Cardiac septum (tissue), 1 donor: ENCODE results near the genes FMO4, MYOC and METTL13.

GRCh38 chr1:169107028-169107434, 541 bp downstream of the ATP1B1 start:
- PRO-cap: no peak

- PRO-cap: no peak
These were observed 5.8 kb downstream of the CCDC181 start for GRCh38 chr1:169421293-169422062.

DNA sequence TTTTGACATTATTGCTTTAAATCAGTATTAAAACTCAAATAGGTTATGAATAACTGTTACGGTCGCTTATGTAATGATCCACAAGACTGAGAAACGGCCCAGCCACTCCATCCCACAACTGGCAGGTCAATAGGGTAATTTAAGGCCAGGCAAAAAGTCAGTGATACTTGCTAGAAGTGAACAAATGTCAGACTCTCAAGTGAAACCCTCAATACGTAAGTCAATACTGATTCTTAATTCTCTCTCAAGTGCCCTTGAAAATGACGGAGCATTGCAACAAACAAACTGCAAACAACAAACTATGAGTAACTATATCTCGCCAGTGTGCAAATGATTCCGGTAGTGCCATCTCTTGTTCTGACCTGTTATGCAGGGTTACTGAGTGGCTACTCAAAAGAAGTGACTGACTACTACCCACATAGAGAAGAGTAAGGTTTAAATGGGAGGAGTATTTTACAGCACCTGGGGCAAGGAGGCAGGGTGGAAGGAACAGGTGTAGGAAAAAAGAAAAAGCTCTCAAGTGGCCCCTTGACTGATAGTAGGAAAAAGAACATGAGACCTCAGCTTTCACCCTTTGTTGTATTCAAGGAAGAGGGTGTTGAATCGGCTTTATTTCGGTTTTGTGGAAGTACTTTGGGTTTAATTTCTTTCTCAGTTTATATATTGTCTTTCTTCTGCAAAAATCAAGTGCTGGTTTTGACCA, 1.6 kb downstream of the SLC19A2 start:
- PRO-cap: no peak

- PRO-cap: bidirectional peak, plus-strand start at chr1:169624457, minus-strand start at chr1:169624214
These were observed 5.9 kb downstream of the SELP start for GRCh38 chr1:169624018-169624525.

- PRO-cap: no peak
These were observed 30.9 kb downstream of the SELL start for GRCh38 chr1:169680259-169681148.

DNA sequence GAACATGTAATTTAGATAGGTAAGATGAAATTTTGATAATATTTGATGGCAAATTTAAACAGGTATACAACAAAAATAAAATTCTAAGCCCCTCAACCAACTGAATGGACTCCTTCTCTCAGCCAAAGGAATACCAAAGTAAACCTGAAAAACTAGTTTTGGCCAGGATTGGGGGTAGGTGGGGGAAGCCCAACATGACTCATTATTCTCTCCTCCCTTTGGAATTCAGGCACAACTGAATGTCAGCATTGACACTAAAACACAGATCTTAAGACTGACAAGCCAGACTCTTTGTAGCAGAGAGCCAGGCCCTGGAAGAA, 13.4 kb downstream of the METTL18 start:
- PRO-cap: no peak

GRCh38 chr1:169795776-169796173, 935 bp downstream of the C1orf112 start:
- PRO-cap: no peak

DNA sequence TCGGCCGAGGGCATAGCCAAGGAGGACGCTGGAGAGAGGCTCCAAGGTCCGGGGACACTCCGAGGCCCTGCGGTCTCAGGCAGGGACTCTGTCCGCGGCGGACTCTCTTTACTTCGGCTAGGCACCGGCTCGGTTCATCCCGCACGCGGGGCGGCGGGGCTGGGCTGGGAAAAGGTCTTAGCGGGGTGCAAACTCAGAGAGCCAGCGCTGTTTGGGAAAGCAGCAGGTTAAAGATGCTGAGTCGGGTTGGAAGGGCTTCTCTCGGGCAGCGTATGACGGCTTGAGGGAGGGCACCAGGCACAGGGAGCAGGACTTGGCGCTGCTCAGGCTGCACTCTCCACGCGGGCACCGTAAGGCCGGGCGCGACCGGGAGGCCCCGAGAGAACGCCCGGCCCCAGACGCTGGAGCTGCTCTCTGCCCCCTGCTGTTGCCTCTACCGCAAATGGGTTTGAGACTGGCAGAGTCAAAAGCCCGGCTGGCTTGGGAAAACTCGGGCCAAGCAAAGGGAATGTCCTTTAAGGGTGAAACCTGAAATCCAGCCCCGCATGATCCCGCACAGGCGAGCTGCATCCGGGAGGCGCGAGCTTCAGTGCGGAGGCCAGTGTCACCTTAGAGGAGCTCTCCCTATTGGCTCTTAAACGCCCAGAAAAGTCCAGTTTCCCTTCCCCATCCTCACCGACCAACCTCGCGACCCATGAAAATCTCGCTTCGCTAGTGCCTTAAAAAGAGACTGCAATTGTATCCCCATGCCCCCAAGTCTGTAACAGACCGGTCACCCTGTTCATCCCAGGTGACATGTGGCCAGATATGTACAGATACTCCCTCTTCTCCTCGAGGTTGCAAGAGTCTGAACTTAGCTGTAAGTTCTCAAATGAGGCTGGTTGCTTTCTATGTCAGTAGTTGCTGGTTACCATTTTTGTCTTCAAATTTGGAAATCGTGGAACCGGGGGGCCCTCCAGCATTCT, 988 bp downstream of the PRRX1 start:
- PRO-cap: unidirectional peak, minus-strand start at position 311 of the sequence; bidirectional peak, plus-strand start at position 333 of the sequence, minus-strand start at position 311 of the sequence; unidirectional peak, minus-strand start at position 416 of the sequence; unidirectional peak, minus-strand start at position 587 of the sequence; unidirectional peak, minus-strand start at position 611 of the sequence

GRCh38 chr1:170693081-170693676, 29.2 kb downstream of the PRRX1 start:
- PRO-cap: bidirectional peak, plus-strand start at chr1:170693480, minus-strand start at chr1:170693339

DNA sequence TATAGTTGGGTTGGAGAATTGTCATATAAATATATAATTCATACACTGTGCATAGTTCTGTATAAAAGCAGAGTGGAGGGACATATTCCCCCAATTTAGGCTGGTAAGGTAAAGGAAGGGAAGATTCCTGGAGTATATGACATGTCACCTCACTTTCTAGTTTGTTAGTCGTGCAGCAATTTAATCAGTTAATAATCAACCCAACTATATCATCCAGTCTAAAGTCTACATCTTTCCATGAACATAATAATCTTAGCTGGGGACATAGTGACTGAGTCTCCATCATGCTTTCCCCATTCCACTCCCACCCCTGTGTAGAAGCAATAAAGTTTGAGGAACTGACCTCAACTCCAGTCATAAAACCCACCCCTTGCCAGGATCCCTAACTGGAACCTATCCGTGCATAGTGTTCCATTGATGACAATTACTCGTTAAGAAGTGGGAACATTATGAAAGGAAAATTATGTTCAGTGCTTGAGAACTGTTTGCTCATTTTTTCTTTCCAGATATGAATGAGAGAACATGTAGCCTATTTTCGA, 48.9 kb upstream of the MROH9 start:
- PRO-cap: no peak

DNA sequence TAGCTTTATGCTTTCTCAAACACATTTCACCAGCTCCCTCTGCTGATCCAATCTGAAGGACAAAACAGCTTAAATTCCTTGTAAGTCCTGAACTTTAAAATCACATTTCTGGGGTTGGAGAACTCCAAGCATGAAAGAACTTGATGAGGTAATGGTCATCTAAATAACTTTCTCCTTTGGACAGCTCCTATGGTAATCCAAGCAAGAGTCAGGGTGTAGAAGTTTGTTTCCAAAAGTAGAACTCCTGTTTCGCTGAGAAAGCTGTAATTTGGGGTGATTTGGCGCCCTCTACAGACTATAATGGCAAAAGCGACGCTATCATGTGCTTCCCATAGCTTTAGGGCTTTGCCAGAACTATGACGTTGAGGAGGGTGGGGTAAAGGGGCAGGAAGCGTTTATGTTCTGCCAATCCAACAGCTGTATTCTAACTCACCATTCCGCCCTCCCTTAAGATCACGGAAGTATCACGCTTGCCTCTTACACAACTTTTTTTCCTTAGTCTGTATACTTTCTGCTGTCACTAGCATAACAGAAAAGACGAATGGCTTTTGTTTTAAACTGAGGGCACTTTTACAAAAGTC, at the start of gene FMO4:
FMO4 (plus strand) TSS at position 480 of the 581 bp plus-strand sequence.
- PRO-cap: bidirectional peak, plus-strand start at position 408 of the sequence, minus-strand start at position 89 of the sequence

GRCh38 chr1:171373459-171374211, 59.7 kb downstream of the FMO4 start:
- PRO-cap: no peak

- PRO-cap: no peak
These were observed 50.4 kb upstream of the PRRC2C start for GRCh38 chr1:171434519-171435682.

DNA sequence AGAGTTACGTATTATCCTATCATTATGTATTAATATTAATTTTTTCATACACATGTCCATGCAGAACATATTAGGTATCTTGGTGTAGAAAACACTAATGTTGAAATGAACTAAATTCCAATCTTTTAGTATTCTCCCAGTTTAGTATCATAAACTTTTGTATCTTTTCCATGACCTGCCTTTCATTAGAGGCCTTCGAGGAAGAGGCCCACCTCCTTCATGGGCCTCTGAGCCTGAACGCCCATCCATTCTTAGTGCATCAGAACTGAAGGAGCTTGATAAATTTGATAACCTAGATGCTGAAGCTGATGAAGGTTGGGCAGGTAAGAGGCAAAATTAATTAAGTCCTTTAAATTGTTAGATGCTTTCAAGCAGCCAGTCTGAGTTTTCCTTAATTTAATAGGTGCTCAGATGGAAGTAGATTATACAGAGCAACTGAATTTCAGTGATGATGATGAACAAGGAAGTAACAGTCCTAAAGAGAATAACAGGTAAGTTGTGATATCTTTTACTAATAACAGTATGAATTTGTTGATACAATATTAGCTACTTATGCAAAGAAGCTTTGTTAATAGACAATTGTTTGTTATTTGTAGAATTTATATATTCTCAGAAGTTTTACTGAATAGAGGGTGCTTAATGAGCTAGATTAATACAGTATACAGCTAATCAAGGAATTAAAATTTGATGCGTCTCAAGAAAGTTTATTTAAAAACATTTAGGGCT, 37.9 kb downstream of the PRRC2C start:
- PRO-cap: no peak

DNA sequence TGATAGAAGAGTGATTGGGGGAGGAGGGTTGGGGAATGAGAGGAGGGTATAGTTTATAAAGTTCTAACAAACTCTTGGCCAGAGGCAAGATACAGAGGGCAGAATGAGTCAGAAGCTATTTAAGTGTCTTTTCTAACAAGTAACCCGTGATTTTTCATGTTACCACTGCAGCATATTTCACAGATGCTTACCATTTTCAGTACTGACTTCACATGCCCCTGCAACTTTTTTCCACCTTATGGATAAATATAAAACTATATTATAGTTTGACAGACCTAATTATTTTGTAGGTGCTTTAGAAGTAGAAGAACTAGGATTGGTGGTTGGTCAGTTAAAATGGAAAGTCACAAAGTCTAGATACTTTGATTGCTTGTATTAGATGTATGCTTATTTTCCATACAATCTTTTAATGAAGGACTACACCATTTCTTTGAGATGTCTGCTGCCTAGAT, 26.5 kb upstream of the MYOCOS start:
- PRO-cap: unidirectional peak, plus-strand start at position 193 of the sequence

- PRO-cap: no peak
These were observed 7.4 kb downstream of the MYOC start for GRCh38 chr1:171644886-171645663.

- PRO-cap: no peak
These were observed at the start of gene MYOC for GRCh38 chr1:171652503-171652964. Gene MYOC (minus strand): TSS chr1:171652688.

DNA sequence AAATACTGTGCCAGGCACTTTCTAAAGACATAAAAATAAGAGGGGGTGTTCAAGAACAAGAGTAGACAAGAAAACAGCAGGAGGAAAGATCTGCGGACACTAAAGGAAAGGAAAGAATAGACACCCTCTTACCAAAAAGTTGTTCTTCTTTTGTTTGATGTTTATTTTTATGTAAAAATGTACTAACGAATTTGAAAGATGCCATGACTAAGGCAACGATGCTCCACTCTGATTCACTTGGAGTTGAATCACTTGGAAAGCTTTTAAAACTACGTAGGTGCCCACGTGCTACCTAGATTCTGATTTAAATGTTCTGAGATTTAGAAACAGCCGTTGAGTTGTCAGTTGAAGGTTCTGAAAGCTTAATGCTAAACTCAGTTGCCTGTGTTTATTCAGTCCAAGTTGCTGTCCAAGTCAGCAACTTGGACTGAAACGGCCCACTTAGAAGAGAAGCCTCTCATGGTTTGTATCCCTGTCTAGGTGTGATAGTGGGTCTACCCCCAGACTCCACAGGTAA, 1.2 kb upstream of the VAMP4 start:
- PRO-cap: bidirectional peak, plus-strand start at position 333 of the sequence, minus-strand start at position 239 of the sequence

DNA sequence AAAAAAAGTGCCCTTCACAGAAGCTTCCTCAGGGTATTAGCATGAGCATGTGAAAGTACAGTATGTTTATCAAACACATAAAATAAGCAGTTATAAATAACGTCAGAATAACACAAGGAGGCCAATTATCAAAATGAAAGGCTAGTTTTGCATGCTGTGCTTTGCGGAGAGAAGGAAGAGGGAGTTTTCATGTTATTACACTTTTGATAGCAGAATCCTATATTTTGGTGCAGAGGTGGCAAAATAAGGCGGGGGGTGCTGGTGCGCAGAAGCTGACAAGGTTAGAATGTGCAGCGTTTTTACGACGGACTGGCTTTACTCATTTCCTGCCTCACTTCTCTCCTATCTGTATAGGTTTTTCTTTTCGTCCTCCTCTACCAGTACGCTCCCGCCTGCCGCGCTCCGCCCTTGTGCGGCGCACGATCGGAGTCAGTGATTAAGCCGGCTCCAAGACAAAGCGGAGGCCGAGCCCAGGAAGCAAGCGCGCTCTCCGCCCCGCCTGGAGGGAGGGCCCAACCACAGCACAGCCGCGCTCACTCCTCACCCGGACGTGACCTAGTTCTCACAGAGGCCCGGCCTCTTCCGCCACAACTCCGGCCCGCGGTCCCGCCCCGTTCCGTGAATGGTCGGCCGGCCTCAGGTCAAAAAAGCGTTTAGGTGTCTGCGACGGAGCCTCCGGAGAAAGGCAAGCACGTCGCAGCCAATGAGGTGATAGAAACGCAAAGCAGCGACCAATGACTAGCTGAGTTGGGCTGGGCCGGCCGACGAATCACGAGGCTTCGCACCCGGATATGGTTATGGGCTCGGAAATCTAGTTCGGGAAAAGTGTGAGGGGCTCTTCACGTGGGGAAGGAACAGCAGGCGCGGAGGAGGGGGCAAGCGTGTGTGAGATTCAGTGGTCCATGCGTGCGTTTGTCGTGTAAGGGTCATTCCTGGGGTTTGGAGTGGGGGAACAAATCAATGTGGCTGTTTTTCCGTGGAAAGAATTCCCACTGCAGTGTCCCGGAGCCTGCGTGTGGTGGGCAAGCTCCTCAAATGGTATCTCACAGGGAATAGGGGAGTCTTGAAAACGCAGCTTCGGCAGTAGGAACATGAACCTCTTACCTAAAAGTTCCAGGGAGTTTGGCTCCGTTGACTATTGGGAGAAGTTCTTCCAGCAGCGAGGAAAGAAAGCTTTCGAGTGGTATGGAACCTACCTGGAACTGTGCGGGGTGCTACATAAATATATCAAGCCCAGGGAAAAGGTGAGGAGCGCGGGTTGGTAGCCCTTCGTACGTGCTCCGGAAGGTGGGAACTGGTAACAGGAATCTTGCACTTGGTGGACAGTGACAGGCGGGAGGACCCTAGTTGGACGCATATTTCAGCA, at the start of gene METTL13:
METTL13 (plus strand) TSS at position 784 of the 1,366 bp plus-strand sequence.
- PRO-cap: bidirectional peak, plus-strand start at position 819 of the sequence, minus-strand start at position 410 of the sequence

DNA sequence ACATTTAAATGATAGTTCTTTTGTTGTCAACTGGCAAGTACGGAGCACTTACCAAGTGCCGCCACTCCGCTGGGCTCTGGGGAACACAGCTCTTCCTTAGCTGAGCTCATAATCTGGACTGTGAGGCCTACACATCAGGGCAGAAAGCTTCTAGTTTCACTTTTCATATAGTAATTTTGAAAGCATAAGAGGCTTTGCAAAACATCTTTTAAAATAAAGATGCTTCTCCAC, 239.6 kb upstream of the C1orf105 start:
- PRO-cap: no peak